ENCODE measurements around a stretch of chr5.

DNA sequence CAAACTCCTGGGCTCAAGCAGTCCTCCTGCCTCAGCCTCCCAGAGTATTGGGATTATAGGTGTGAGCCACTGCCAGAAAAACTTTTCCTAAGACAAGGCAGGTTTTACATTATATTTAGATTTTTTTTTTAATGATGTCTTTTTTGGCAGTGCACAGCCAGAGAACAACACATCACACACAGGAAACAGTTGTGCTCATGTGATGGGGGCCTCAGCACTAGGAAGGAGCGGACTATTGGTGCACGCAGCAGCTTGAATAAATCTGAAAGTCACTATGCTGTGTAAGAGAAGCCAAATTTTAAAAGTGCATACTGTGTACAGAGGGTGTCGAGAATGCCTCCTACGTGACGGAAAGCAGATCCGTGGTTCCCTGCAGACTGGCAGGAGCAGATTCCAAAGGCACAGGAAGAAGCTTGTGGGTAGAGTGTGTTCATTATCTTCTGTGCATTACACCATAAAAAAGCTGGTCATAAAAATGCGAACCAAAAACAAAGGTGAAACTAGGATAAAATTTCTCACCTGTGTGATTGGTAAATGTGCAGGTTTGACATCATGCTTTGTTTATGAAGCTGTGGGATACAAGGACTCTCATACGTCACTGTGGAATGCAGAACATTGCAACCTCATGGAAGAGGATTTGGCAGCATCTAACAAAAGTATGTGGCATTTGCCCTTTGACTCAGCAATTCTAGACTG is 8.1 kb upstream of the PDCD6 start:
- CAGE, long polyA plus RNA = no peak
- RRBS = no CpG with 5 or more reads among the region's 8 CpGs

- CAGE, long polyA plus RNA = no peak
- RRBS = 98% methylated on average over 7 of the region's 18 CpGs
Measured at GRCh38 chr5:269303-270545, 1.7 kb upstream of the PDCD6 start.

- CAGE, long polyA plus RNA = no peak
- RRBS = no CpG with 5 or more reads among the region's 21 CpGs
Measured at GRCh38 chr5:278844-279596, 7.6 kb downstream of the PDCD6 start.

DNA sequence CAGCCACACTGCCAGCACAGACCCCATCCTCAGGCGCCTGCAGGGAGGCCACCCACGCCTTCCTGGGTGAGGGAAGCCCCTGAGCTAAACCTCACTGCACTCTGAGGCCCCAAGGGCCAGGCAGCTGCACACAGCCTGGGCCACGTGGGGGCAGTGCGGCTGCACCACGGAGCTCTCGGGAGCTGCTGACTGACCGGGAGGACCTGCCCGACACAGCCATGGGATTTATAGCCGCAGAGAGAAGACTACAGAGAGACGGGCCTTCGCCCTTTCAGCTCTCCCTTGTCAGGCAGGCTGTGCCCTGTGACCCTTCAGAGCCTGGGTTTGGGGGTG is 4.4 kb upstream of the AHRR start:
- CAGE, long polyA plus RNA = no peak
- RRBS = no CpG with 5 or more reads among the region's 11 CpGs

GRCh38 chr5:343445-344471 is 22.2 kb downstream of the AHRR start:
- CAGE, long polyA plus RNA = no peak
- RRBS = 25% methylated on average over 60 of the region's 107 CpGs

GRCh38 chr5:548104-548728 is 24.0 kb upstream of the SLC9A3 start:
- CAGE, long polyA plus RNA = no peak
- RRBS = no CpG with 5 or more reads among the region's 15 CpGs

- CAGE, long polyA plus RNA = no peak
- RRBS = 9% methylated on average over 5 of the region's 37 CpGs
Measured at GRCh38 chr5:782856-783602, 1.5 kb downstream of the ZDHHC11B start.

- CAGE, long polyA plus RNA = no peak
- RRBS = 2% methylated on average over 3 of the region's 19 CpGs
Measured at GRCh38 chr5:980074-980628, 28.5 kb upstream of the NKD2 start.

DNA sequence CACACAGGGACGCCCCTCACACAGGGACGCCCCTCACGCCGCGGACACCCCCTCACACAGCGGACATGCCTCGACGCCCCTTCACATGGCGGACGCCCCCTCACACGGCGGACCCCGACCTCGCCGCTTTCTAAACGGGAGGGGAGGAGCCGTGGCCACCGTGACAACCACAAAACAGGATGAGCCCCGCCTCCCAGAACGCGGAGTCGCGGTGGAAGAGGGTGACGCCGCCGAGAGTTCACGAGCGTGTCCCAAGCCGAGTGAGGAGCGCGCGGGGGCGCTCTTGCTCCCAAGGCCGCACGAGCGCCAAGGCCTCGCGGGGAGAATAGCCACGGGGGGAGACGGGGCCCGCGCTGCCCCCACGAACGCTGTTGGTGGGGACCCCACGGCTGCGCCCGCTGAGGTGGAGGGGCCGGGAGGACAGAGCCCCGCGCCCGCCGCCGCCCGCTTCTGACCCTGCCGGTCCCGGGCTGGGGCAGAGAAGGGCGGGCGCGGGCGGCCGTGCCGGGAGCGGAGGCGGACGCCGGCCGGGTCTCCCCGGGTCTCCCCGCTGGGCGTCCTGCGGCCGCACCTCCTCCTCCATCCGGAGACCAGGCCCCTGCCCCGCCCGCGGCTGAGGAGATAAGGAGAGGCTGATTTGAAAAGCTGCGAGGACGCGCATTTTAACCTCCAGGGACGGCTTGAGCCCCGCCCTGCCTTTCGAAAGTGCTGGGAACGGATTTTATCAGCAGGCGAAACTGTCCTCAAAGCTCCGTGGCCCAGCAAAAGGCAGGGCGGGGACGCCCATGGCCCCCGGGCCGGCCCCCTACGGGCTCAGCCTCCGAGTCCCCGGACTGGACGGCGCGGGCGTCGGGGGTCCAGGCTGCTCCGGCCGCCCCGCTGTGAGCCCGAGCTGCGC is 3.9 kb upstream of the NKD2 start:
- CAGE, long polyA plus RNA = no peak
- RRBS = 23% methylated on average over 32 of the region's 102 CpGs

DNA sequence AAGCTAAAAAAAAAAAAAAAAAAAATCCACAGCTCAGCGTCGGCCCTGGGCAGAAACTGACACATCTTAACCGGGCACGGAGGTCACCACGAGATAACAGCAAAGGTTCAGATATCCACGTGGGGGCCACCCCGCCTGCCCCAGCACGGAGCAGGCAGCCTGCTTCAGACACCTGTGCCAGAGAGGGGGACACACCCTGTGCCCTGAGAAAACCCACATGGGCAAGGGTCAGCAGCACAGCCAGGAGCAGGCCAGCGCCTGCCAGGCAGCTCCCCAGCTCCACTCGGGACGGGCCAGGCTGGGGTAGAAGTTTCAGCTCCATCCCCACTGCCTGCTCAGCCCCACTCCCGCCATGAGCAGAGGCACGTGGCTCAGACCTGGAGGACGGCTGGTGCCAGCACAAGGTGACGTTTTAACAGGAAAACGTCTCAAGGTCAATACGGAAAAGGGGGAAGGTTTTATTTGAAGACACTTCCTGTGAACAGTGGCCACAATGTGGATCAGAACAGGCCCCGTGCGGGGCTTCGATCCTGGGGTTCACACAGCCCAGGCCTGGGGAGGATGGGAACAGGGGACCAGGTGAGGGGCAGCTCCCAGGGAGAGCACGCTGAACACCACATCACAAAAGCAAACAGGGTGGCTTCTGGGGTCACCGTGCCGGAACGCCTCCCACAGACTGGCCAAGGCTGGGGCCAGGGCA is 22.1 kb downstream of the SLC12A7 start:
- CAGE, long polyA plus RNA = no peak
- RRBS = no CpG with 5 or more reads among the region's 24 CpGs

- CAGE, long polyA plus RNA = no peak
- RRBS = no CpG with 5 or more reads among the region's 21 CpGs
Measured at GRCh38 chr5:1106896-1107539, 4.8 kb downstream of the SLC12A7 start.

GRCh38 chr5:1122885-1123343 is 11.1 kb upstream of the SLC12A7 start:
- CAGE, long polyA plus RNA = no peak
- RRBS = no CpG with 5 or more reads among the region's 21 CpGs

- CAGE, long polyA plus RNA = no peak
- RRBS = no CpG with 5 or more reads among the region's 17 CpGs
Measured at GRCh38 chr5:1134269-1134871, 22.5 kb upstream of the SLC12A7 start.

DNA sequence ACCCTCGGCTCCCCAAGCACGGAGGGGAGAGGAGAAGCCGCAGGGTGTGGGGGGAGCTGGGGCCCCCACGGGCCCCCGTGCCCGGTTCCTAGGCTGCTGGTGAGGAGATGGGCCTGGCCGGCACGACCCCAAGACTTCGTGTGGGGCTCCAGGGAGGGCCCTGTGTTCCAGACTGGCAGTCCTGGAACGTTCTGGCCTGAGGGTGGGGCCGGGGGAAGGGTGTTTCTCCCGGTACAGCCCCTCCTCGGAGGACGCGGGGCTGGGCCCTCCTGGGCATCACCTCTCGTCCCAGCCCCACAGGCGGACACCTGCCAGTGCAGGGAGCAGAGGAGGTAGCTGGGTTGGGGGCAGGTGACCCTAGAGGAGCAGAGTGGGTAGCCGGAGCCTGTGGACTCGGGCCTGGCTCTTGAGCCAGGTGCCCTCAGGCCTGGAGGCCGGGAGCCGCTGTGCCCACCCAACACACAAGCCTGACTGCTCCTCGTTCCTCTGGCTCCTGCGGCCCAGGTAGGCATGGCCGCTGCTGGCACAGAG is 610 bp downstream of the SLC6A19 start:
- CAGE, long polyA plus RNA = no peak
- RRBS = 48% methylated on average over 13 of the region's 24 CpGs

GRCh38 chr5:1224952-1225368 is 221 bp upstream of the SLC6A18 start:
- CAGE, long polyA plus RNA = no peak
- RRBS = 50% methylated on average over 2 of the region's 13 CpGs

- CAGE, long polyA plus RNA = no peak
- RRBS = no CpG with 5 or more reads among the region's 13 CpGs
Measured at GRCh38 chr5:1255037-1255462, 29.9 kb downstream of the SLC6A18 start.

DNA sequence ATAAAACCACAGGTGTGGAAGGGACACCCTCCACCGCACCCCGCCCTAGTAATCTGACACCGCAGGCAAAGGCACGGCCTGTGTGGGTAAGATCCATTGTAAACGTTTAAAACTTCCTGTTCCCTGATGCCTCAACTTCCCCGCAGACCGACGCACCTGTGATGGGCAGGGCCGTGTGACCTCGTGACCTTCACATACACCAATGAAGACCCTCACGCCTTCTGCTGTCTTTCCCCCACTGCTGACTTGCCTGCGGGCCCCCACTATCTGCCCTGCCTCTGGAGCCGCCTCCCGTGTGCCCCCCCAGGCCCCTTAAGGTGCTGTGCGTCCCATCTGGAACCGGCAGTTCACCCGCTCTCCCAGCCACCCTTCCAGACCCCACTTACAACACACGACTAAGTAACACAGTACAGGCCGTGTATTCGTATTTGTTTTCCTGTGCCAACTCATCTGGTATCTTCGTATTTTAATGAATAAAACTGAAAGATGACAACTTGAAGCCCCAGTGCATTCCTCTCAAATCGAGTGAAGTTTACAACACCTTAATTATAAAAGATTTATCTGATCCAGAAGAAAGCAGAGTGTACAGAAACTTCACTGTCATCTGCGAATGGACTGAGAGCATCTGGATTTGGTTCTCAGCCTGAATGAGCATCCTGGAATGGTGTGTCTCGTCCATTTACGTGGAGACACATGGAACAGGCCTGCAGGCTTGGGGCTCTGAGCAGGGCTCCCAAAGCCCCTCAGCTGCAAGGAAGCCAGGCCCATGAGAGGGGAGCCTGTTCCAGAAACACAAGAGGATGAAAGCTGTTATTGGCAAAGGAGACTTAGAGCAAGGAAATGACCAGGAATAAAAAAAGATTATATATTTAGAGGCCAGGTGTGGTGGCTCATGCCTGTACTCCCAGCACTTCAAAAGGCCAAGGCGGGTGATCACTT is 21.8 kb upstream of the TERT start:
- CAGE, long polyA plus RNA = no peak
- RRBS = no CpG with 5 or more reads among the region's 26 CpGs

DNA sequence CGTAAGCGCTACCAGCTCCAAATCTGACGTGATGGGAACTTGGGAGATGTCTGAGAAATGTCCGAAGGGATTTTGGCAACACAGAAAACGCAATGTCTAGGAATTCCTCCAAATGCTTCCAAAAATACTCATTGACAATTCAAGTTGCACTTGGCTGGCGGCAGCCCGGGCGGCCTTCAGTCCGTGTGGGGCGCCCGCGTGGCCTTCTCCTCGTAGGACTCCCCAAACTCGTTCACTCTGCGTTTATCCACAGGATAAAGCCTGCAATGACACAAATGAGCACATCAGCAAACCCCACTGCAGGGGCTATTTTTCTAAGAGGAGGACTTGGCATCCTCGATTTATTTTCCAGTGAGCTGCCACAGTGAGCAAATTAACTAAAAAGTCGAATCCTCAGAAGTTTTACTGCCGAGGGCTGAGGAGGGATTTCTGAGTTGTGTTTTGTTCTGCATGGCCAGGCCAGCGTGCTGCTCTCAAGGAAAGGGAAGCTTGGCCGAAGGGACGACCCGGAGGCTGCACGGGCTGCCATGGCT is 23.4 kb upstream of the TERT start:
- CAGE, long polyA plus RNA = no peak
- RRBS = 100% methylated on average over 2 of the region's 23 CpGs

GRCh38 chr5:1473704-1474153 is 28.5 kb upstream of the SLC6A3 start:
- CAGE, long polyA plus RNA = no peak
- RRBS = no CpG with 5 or more reads among the region's 12 CpGs

DNA sequence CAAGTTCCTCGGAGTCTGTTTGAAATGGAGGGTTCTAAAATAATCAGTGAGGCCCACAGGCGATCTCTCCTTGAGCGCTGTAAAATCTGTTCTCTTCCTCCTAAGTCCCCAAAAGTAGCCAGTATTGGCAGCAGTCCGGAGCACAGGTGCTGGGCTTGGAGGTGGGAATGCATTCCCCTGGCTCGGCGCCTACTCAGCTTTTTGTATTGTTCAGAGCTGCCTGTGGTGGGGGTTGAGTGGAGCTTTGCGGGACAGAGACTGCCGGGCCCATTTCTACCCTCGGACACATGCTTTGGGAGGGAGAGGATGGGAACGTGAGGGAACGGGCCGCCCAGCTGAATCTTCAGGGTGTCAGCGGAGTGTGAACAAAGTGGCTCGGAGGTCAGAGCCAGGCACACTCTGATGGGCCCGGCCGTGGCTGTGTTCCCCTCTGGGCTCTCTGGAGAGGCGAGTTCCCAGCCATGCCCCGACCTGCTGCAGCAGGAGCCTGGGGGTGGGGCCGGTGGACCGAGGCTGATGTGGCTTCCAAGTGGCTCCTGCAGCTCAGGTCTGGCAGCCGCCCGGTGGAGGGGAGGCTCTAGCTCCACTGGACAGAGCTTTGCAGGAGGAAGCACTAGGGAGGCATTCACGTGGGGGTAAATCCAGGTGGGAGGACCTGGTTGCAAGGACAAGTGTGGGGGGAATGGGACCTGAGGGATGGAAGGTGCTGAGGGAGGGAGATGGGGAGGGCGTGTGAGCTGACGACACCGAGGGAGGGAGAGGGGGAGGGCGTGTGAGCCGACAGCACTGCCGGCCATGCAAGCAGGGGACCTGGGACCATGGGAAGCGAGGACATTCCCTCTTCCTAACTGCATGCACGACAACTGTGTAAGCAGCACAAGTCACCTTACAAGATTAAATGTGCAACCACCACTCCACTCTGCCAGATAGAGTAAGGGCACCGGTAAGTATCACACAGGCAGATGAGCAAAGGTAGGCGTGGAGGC is 31.1 kb upstream of the SLC6A3 start:
- CAGE, long polyA plus RNA = no peak
- RRBS = 31% methylated on average over 8 of the region's 33 CpGs